Mesangial cell (primary cell): ENCODE measurements around a stretch of chr14.

DNA sequence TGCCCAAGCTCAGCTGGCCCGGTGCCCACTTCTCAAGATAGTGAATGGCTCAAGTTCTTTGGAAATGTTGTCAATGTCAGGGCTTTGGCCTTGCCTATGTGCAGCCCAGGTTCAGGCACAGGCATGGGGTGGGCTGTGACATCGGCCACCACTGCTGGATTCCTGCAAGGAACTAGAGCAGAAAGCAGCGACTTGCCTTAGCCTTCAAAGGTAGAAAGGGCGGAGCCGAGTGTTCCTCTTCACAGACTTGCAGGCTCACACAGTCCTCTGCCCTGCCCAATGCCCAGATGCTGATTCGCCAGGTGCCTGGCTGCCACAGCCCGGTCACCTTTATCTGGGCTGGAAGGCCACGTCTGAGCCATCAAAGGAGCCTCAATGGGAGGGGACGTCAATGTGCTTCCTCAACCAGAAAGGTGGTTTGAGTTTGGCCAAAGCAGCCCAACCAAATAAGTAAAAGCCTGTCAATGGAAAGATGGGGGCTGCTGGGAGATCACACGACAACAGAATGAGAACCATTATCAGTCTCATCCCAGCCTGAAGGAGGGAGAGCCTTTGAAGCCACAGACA, 291.1 kb downstream of the ZFP36L1 start:
- RAMPAGE, long total RNA = no peak

- RAMPAGE, long total RNA = no peak
Measured at GRCh38 chr14:68543920-68544923, 248.6 kb downstream of the ZFP36L1 start.

DNA sequence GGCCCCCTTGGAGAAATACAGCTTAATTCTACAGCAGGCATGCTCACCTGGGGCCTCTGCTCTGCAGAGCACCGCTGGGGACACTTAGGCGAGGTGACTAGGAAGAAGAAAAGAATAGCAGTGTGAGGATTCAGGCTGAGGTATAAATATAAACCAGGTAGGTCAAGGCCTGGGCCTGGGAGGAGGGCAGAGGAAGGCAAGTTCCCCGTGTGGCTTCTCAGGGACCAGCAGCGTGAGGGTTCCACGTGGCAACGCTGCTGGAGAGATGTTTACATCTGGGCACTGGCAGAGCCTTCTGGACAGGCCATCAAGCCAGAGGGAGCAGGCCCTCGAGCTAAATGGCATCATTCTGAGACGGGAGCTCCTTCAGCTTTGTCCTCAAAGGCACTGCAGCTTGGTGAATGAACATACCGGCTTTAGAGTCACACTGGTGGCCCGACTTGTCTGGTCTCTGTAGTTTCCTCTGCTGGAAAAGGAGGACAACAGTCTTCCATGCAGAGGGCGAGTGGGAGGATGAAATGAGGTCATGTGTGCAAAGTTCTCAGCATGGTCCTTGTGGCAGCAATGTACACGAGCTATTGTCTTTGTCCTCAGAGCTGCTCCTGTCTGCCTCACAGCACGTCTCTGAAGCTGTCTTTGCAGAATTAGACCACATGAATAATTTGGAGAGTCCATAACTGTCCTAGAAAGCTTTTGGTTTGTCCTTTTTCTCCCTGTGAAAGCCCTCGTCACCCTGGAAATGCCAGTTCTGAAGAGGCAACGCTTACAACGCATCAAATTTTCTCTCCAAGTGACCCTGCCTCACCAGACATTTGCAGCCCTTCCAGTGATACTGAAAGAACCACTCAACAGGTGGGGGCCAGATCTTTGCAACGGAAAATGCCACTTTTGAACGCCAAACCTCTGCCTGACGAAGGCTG, 231.2 kb downstream of the ZFP36L1 start:
- RAMPAGE, long total RNA = no peak

DNA sequence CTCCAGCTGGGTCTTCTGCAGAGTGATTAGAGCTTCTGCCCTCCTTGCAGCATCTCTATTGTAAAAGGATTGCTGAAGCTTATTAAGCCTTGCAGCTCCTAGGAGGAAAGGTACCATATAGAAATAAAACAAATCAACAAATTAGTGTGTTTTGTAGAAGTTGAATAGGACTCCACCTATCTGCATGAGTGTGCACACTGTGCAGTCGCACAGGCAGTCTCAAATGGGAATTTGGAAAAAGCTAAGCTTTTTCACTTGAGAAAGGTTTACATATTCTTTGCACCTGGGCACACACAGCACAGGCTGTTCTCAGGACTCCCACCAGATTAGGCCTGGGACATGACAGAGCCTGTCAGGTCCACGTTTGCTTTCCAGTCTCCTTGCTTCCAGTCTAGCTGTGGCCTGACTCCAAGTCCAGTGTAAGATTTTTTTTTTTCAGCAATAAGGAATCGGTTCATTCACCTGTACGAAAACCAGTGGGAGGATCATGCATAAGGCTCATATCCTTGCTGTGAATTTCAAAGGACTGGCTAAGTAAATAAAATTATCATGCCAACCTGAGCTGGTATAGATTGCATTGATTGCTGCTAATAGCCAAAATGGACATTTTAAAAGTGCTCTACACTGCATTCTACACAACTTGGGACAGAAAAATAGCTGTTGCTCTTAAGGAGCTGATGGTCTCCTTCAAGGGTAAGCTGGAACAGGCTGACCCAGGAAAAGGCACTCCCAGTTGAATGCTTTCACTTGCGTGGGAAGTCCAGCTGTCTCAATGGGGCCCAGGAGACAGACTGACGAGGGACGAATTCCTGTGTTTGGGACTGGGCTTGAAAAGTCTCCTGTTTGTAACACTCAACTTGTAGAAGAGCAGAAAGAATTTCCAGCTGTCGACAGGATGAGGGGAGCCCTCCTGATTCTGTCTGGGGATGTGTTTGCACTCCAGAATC, 181.1 kb downstream of the ZFP36L1 start:
- RAMPAGE, long total RNA = no peak

- RAMPAGE, long total RNA = no peak
Measured at GRCh38 chr14:68620003-68620556, 172.8 kb downstream of the ZFP36L1 start.

GRCh38 chr14:68659008-68659625, 133.8 kb downstream of the ZFP36L1 start:
- RAMPAGE, long total RNA = no peak

GRCh38 chr14:68749350-68749957, 43.4 kb downstream of the ZFP36L1 start:
- RAMPAGE, long total RNA = no peak

GRCh38 chr14:68874252-68875362, 81.7 kb upstream of the ZFP36L1 start:
- RAMPAGE, long total RNA = no peak

DNA sequence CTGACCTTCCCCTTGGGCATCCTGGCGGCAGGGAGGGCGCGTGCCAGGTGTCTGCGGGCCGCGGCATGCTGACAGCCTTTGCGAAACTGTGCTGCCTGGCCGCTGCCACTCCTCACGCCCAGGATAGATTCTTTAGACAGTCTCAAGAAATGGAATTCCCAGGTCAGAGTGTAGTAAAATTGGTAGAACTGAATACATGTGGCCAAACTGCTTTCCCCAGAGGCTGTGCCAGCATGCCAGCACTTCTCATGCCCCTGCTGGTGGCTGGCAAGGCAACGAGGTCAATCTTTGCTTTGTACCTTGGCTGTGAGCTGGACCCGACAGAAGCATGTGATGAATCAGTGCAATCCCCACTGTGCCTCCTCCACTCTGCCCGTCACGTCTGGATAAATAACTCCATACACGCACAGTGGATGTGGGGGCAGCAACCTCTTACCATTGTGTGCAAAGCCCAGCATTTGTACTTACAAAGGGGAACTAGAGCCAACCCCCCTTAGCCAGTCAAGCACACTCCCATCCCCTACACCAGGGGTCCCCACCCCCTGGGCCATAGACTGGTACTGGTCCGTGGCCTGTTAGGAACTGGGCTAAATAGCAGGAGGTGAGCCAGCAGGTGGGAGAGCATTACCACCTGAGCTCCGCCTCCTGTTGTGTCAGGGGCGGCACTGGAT, 90.9 kb downstream of the ACTN1 start:
- RAMPAGE, long total RNA = no peak

GRCh38 chr14:68948674-68949255, 30.3 kb downstream of the ACTN1 start:
- RAMPAGE, long total RNA = no peak

DNA sequence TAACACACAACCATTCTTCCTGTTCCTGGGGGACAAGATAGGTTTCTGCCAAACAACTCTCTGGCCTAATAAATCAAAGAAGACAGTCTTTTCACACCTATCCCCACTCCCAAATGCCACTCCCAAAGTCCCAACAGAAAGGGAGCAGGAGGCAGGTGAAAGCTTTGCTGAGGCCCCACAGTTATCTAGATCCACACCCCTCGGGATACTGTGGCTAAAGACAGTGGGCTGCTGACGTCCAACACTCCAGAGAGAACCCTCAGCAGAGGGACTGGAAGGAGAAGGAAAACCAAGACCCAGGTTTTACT, 12.7 kb downstream of the ACTN1 start:
- RAMPAGE, long total RNA = no peak

DNA sequence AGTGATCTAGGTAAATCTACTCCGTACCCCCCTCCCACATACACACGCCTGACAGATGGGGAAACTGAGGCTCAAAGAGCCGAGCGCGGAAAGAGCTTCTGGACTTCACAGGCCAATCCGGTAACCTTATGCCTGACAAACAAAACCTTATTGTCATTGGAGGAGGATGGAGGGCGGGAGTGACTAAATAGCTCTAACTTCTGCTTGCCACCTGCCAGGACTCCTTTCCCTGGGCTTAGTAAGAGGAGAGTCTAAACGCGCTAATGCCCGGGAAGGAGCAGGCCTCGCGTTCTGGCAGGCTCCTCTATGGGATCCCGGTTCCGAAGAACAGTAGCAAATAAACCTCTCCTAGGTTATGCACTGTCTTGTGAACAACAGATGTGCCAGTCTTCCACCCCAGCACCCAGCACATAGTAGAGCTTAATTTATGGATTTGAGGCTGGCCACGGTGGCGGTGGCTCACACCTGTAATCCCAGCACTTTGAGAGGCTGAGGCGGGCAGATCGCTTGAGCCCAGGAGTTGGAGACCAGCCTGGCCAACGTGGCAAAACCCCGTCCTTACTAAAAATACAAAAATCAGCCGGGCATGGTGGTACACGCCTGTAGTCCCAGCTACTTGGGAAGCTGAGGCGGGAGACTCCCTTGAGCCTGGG, 1.2 kb upstream of the ACTN1 start:
- RAMPAGE, long total RNA = no peak

GRCh38 chr14:69002057-69002497, 23.0 kb upstream of the ACTN1 start:
- RAMPAGE, long total RNA = no peak

DNA sequence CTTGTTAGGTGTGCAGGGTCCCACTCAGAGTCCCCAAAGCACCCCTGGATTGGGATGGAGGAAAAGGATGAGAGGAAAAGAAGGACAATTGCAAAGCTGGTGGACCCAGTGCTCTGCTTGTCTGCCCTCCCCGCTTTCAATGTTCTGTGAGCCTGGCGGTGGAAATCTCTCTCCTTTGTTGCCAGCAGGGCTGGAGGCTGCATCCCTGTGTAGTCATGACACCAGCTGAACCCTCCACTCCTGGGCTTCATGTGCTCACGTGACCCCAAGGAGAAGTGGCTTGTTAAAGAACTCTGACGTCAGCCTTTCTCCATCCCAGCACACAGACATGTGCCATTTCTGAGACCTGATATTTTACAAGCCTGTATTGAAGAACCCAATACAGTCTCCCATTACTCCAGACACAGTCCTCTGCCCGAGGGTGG, 21.5 kb downstream of the GALNT16 start:
- RAMPAGE, long total RNA = no peak

GRCh38 chr14:69379922-69380807, 17.9 kb downstream of the ERH start:
- RAMPAGE, long total RNA = no peak

- RAMPAGE, long total RNA = no peak
Measured at GRCh38 chr14:69610132-69611073, 993 bp upstream of the SUSD6 start.

- RAMPAGE, long total RNA = no peak
Measured at GRCh38 chr14:69778011-69778287, 11.0 kb downstream of the SRSF5 start.

DNA sequence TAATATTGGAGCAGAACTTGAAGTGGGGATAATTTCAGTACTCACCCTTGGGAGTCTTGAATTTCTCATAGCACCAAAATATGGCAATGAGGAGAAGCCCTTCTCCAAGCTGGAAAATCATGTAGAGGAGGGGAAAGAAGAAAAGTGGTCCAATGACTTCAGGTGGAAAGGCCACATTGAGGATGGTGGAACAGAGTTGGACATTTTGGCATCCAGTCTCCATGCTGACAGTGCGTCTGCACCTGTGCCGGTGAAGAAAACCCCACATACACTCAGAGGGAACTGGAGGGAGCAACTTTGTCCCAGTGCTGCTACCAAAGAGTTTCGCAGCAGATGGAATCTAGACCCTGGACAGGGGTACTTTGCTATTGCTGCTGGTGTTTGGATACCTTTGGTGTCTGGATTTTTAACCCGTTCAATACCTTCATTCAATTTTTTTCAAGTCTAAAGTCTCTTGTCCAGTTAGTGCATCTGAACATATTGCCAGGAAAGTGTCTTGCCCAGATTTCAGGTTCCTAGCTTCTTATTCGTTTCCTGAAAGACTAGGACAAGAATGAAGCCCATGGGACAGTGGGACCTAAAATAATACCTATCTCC, 11.4 kb downstream of the SRSF5 start:
- RAMPAGE, long total RNA = no peak

DNA sequence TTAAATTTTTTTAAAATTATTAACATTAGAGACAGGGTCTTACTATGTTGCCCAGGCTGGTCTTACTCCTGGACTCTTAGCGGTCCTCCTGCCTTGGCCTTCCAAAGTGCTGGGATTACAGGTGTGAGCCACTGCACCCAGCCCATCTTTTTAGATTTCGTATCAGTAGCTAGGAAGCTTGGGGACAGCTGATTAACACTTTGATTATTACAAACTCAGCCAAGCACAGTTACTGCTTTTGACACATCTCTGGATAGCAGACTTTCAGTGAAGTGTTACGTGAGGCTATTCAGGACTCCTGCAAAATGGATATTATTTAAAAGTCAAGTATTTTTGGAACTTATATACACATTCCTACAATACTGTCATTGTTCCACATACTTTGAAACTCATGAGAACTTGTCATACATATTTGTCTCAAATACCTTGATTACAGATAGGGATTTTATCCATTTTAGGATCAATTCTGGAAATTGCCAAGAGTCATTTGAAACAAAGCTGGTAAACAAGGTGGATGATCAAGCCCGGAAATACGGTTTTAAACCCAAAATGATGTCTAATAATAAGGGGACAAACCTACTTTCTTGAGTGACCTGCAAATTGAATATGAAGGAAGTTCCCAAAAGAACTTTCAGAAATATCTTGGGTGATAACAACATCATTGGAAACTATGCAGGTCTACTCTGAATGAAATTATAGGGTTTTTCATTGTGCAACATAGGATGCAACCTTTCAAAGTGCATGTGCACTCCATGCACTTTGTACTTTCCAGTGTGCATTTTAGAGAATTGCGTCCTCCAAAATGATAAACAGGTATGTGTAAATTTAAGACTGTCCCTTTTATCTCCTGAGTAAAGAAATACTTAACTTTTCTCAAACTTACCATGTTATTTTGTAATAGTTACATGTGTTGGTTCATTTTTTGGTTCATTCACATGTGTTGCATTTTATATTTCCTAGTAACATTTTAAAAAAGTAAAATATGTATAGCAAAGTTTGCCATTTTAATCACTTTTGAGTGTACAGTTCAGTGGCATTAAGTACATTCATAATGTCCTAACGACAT, 12.9 kb downstream of the SRSF5 start:
- RAMPAGE, long total RNA = no peak

GRCh38 chr14:69975451-69976157, 96.4 kb downstream of the SMOC1 start:
- RAMPAGE, long total RNA = no peak